Ileum (tissue), 1 donor: ENCODE results near the gene PLCD1.

- PRO-cap, result no peak
These were observed 22.9 kb upstream of the DCLK3 start for GRCh38 chr3:36787172-36787657.

GRCh38 chr3:36876301-36877171 lies 68.3 kb downstream of the TRANK1 start:
- PRO-cap, result no peak

GRCh38 chr3:36982401-36983467 lies 10.2 kb downstream of the EPM2AIP1 start:
- PRO-cap, result no peak

GRCh38 chr3:37014557-37014985 lies 21.3 kb downstream of the MLH1 start:
- PRO-cap, result no peak

- PRO-cap, result no peak
These were observed 60.0 kb downstream of the MLH1 start for GRCh38 chr3:37052935-37054079.

- PRO-cap, result no peak
These were observed 65.5 kb downstream of the MLH1 start for GRCh38 chr3:37058743-37059278.

DNA sequence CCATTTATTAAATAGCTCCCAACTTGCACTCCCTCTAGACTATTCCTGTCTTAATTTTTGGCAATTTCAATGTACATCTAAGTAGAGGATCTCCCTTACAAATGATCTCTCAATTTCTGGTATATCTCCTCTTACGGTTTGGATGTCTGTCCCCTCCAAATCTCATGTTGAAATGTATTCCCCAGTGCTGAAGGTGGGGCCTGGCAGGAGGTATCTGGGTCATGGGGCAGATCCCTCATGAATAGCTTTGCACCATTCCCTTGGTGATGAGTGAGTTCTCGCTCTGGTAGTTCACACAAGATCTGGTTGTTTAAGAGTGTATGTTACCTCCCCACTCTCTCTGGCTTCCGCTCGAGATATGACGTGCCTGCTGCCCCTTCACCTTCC lies 67.5 kb downstream of the MLH1 start:
- PRO-cap, result no peak

DNA sequence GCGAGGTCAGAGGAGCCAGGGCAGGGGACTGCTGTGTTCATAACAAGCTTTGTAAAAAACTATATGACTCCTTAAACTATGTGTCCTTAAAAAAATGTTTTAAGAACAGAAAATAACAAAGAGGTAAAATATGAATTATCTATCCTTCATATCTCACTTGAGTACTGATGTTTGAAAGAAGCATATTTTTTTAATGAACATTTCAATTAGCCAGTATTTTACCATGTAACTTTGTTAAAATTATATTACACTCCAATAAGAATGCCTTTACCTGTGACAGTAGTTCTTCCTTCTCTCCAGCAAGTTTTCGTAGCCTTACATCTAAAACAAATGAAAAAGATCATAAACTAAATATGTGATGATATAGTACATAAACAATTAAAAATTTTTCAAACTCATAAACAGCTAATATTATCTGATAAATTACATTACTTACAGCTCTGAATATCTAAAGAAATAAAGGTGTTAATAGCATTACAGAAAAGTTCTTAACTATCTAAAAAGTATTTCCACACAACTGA lies 70.2 kb downstream of the MLH1 start:
- PRO-cap, result no peak

GRCh38 chr3:37241630-37242362 lies 1.3 kb upstream of the GOLGA4 start:
- PRO-cap, result no peak

- PRO-cap, result no peak
These were observed 58.9 kb downstream of the GOLGA4 start for GRCh38 chr3:37301942-37302474.

GRCh38 chr3:37323503-37323888 lies 80.4 kb downstream of the GOLGA4 start:
- PRO-cap, result no peak

DNA sequence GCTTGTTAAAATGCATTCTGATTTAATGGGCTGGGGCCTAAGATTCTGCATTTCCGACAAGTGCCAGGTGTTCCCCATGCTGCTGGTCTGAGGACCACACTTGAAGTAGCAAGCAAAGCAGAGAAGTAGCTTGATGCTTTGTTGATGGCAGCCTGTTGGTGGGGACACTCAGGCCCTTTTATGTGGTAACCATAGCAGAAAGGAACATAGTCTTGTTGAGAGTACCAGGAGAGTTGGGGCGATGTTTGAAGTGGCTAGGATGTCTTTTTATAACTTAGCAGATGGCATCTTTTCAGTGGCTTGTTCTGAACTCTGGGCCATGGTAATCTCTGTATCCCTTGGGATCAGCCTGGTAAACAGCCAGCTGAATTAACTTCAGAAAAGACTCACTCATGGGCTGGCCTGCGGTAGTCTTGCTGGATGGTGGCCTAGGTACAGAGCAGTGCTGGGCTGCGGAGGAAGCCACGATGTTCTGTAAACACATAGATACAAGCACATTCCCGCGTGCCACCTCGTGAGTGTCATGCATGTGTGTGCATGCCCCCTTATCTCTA lies 14.8 kb downstream of the ITGA9 start:
- PRO-cap, result no peak

DNA sequence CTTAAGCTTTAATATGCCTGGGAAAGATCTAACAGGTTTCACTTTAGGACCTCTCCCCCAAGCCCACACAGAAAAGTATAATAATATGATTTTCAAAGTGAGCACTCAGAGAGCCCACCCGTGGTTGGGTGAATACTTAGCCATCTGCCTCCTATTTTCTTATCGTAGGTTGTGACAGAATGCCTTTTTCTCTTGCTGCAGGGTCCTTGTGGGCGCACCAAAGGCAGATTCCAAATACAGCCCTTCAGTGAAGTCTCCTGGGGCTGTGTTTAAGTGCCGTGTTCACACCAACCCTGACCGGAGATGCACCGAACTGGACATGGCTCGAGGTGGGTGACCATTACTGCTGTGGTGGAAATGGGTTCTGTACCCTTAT lies 18.9 kb downstream of the ITGA9 start:
- PRO-cap, result no peak

DNA sequence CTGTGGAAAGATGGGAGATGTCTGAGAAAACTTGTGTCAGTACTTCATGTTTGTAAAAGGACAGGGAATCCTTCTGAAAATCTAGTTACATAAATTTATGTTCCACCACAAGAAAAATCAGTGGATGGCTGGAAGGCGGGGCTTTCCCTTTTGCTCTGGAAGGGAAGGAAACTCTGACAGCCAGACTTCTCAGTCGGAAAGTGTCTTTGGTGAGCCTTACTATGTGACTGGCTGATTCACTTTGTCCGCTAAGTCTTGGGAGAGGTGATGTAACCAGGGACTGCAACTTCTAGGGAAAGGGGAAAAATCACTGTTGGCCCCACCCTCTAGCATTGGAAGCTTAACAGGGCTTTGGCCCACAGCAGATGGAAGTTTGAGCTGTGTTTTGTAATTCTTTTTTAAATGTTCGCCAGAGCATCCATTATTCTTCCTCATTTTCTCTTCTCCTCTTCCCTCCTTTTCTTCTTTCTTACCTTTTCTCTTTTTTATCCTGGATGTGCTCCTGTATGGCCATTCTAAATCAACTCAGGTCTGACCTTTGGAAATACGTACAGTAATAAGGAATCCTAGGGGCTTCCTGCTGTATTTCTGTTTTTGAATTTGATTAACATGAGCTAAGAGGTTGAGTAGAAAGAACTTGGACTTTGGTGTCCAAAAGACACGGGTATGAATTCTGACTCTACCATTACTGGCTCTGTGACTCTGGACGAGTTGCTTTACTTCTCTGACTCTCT lies 128.4 kb downstream of the ITGA9 start:
- PRO-cap, result no peak

GRCh38 chr3:37945816-37946575 lies 44.6 kb upstream of the VILL start:
- PRO-cap, result no peak

GRCh38 chr3:38029455-38030319 lies at the start of gene PLCD1:
TSS of gene PLCD1 (minus strand) at chr3:38029642.
- PRO-cap, result bidirectional peak, plus-strand start at chr3:38029844, minus-strand start at chr3:38029621

DNA sequence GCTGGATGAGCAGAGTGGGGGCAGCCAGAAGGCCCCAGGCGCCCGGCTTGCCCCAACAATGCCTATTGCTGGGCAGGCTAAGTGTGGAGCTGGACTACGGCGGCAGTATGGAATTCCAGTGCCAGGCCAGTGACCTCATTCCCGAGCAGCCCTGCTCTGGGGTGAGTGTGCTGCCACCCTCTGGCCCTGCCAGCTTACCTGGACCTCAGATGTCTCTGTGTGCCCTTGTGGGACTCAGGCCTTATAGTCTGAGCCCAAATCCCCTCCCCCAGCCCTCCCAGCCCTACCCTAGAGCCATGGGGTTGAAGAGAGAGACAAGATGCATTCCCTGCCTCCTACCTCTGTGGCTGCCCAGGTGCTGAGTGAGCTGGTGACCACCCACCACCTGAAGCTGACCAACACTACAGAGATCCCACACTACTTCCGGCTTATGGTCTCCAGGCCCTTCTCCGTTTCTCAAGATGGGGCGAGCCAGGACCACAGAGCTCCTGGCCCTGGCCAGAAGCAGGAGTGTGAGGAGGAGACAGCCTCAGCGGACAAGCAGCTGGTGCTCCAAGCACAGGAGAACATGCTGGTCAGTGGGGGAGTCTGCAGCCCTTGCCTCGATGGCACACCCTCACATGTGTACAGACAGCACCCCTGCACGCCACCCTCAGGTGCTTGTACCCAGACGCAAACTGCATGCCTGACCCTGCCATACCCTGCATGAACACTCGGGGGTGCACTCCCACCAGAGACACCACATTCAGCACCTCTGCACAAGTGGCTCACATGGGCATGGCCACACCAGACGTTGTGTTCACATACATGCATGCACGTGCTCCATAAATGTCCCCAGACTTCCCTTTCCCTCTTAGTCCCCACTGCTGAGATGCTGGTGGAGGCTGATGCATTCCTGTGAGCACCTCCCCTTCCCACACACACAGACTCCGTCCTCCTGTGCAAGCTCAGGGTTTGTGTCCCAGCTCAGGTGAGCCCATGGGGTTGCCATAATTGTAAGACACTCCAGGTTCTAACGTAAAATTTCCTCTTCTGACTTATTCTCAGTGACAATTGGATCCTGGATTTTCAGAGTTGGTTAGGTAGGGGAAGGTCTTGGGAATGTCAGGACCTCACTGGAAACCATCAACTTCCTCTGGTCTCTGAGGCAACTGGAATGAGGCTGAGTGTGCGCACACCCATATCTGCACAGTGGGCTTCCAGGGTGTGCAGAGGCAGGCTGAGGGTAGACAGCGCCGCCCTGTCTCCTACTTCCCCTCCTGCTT lies 19.0 kb downstream of the ACAA1 start:
- PRO-cap, result no peak

GRCh38 chr3:38121232-38122015 lies 15.5 kb downstream of the ACAA1 start:
- PRO-cap, result no peak

- PRO-cap, result no peak
These were observed 11.4 kb downstream of the ACAA1 start for GRCh38 chr3:38125247-38126110.

DNA sequence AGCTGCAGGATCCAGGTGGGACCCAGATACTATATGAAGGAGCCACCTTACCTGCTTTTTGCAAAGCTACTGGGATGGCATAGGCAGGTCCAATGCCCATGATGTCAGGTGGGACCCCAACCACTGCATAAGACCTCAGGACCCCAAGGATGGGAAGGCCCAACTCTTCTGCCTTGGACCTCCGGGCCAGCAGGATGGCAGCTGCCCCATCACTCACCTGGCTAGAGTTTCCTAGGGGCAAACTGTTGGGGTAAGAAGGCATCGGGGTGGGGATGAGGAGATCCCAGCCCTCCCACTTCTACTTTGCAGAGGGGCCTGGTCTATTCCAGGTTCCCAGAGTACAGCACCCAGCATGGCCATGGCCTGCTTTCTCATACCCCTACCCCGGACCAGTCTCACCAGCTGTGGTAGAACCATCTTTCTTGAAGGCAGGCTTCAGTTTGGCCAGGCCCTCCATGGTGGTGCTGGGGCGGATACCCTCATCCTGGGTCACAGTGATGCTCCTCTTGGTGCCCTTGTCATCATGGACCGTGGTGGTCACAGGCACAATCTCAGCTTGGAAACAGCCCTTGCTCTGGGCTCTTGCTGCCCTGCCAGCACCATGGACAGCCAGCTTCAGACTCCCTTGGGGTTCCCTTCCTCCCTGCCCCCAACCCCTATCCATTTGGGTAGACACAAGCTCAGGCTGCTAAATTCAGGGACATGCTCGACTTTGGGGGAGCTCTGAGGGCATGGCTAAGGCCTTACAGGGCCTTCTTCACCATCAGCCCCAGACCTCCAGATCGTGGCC lies 10.6 kb downstream of the ACAA1 start:
- PRO-cap, result no peak